ENCODE results near the genes MATN1 and SDC3.

GRCh38 chr1:30723393-30723741 is at the start of gene MATN1:
Gene MATN1 (minus strand): TSS chr1:30723585.
- PRO-cap: no peak

- PRO-cap: no peak
Observed at GRCh38 chr1:30730924-30731218, 7.5 kb upstream of the MATN1 start.

- PRO-cap: bidirectional peak, plus-strand start at chr1:30744345, minus-strand start at chr1:30744177
Observed at GRCh38 chr1:30744051-30744564, 13.5 kb downstream of the LAPTM5 start.

DNA sequence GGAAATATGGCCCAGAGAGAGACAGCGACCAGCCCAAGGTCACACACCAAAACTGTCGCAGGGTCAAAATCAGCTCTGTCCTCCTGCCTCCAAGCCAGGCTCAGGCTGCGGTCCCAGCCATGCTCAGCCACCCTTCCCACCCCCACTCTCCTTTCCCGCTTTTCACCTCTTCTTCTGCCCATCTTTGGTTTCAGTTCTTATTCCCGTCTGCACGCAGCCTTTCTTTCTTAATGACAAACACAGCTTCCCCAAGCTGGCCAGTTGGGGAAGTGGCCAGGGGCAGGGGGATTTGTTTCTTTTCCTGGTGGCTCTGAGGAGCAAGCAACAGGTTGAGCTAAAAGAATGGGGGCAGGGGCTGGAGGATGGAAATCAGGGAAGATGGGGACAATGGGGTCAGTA is 10.2 kb downstream of the LAPTM5 start:
- PRO-cap: no peak

GRCh38 chr1:30798299-30799174 is 41.0 kb upstream of the LAPTM5 start:
- PRO-cap: no peak

DNA sequence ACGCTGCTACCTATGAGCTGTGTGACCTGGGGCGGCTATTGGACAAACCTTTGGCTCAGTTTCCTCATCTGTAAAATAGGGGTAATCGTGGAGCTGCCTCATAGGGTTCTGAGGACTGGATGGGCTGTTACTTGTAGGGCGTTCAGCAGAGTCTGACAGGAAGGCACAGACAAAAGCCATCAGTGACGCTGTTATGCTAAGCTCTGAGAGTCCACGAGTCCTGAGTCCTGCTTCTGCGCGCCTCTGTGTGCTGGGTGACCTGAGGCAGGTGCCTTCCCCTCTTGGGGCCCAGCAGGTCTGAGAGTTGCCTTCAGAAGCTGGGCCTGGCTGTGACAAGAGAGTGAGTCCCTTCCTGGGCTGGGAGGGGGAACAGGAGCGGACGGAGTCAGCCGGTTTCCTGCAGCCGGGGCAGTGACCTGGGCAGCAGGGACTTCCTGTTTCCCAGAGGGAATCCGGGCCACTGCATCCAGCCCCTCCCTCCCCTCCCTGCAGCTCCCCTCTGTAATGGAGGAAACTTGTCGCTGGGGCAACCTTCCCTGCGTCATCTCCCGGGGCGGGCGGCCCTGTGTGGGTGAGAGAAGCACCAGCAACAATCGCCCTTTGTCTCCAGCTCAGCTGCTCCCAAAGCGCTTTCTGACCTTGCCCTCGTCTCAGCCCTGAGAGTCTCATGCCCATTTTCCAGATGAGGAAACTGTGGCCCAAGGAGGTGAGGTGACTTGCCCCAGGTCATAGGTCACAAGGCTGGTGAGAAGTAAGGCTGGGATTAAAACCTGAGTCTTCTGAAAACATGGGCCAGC is 61.2 kb downstream of the SDC3 start:
- PRO-cap: no peak

- PRO-cap: no peak
Observed at GRCh38 chr1:30887472-30888263, 20.9 kb downstream of the SDC3 start.

GRCh38 chr1:30908325-30909567 is at the start of gene SDC3:
Gene SDC3 (minus strand): TSS chr1:30908758.
- PRO-cap: no peak

DNA sequence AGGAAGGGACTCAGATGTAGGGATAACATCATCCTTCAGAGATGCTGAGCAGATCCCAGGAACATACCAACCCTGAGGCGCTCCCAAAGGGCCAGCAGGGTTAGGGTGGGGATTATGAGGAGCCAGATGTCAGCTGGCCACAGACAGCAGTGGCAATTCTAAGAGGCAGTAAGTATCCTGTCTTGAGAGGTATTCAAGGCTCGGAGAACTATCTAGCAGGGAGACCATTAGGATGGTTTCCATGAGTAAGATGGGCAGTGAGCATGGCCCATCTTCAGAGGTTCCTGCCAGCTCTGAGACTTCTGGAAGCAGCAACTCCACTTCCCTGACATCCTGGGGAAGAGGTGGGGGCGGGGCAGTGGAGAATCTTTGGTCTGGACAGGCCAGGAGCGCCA is 2.6 kb upstream of the SDC3 start:
- PRO-cap: no peak

DNA sequence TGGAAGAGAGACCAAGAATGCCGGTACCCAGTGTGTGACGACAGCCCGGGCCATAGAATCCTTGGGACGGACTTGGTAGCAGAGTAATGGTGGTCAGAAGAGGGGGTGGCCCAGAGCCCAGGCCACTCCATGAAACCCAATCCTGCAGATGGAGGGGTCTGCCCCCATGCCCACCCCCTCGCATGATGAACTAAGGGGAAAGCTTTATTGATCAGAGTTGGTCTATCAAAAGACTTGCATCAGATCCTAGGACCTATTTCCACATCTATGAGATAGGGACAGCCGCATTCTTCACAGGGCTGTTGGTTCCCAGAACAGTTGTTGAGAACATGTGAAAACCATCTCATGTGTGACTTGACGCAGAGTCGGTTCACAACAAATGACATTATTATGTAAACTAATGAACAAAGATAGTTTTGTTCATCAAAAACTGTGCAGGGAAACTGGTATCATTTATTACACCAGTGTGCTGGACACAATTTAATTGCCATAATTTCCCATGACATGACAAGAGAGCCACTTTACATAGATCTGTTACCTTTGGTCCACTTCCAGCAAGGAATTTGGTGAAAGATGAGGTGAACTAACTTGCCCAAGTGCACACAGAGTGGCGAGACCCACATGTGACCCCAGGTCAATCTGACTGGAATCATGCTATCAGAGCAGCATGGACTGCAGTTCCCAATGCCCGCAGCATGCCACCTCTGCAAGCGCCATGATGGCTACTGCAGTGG is 21.6 kb upstream of the SDC3 start:
- PRO-cap: no peak

- PRO-cap: no peak
Observed at GRCh38 chr1:30968067-30968326, 59.4 kb upstream of the SDC3 start.

DNA sequence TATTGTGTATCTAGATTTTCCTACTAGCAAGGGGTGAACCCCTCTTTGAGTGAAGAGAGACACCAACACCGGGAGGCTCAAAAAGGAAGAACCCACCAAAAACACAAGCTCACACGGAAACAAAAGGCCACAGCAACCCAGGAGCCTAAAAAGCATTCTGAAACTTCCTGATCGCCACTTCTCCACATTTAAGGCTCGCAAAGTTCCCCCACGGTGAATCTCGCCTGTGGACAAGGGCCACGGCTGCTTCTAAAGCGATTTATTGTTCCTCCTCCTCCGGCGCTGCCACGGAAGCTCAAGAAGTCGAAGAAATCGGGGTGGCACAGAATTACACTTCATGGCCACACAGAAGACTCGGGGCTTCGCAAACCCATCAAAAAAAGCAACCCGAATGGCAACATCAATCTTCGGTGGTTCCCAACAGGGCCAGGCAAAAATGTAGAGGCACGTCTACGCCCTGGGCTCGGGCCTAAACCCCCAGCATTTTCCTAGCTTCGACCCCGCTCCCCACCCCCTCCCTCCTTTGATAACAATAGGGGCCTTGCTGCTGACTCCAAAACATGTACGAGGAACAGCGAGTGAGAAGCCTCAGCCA is 526 bp downstream of the PUM1 start:
- PRO-cap: unidirectional peak, plus-strand start at position 114 of the sequence; bidirectional peak, plus-strand start at position 556 of the sequence, minus-strand start at position 525 of the sequence

- PRO-cap: unidirectional peak, minus-strand start at chr1:31394950
Observed at GRCh38 chr1:31394507-31395264, 18.3 kb upstream of the SERINC2 start.

- PRO-cap: no peak
Observed at GRCh38 chr1:31409930-31410534, 3.0 kb upstream of the SERINC2 start.

DNA sequence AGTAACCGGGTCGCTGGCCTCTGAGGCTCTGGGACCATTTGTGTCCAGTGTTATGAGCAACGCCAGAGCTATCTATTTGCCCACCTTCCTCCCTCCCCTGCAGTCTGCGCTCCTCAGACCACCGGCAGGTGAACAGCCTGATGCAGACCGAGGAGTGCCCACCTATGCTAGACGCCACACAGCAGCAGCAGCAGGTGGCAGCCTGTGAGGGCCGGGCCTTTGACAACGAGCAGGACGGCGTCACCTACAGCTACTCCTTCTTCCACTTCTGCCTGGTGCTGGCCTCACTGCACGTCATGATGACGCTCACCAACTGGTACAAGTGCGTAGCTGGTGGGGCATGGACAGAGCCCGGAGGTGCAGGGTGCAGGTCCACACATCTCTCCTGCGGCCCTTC is 19.8 kb downstream of the SERINC2 start:
- PRO-cap: no peak

DNA sequence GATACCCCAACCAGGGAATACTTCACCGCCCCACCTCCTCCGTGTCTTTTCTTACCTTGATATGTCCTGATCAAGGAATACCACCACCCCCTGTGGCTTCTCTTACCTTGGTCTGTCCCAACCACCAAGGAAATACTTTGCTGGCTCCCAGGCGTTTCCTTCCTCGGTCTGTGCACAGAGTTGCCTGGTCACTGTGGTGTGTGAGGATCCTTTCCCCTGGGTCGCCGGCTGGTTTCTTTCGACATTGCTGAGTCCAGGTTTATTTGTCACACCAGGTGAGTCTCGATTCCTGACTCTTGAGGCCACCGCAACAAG is 57.9 kb downstream of the SERINC2 start:
- PRO-cap: no peak

DNA sequence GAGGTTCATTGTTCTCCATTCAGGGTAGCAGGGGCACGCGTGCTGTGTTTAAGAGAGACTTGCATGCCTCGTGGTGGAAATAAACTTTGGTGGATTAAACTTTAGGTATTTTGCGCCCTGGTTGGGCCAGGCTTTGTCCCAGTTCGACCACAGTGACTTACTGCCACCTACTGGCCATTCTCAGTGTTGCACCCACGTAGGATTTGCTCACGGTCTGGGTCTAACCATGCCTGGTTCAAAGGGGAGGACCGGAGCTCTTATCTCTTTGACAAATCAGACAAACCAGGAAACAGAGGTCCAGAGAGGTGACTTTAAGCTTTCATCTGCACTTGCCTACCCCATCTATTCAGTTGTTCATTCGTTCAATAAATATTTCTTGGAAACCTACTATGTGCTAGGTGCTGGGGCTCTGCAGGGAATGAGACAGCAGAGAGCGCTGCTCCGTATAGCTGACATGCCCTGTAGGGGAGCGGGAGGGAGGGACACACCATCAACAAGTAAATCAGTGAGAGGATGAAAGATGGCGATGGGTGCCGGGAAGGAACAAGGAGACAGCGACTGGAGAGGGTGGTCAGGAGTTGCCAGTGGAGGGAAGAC is 27.3 kb upstream of the TINAGL1 start:
- PRO-cap: no peak

DNA sequence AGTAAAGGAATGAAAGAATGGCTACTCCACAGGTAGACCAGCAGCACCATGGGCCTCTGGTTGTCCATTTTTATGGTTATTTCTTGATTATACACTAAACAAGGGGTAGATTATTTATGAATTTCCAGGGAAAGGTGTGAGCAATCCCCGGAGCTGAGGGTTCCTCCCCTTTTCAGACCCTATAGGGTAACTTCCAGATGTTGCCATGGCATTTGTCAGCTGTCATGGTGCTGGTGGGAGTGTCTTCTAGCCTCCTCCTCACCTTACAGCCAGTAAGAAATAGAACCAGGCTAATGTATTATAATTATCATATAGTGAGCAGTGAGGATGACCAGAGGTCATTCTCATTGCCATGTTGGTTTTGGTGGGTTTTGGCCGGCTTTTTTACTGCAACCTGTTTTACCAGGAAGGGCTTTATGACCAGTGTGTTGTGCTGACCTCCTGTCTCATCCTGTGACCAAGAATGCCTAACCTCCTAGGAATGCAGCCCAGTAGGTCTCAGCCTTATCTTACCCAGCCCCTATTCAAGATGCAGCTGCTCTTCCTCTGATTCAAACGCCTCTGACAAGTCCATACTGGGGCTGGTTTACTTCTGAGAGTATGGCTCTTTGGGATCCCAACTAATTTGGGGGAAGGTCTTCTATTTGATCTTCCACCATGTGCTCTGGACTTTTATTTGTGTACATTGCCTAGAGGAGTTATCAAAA is 13.5 kb upstream of the TINAGL1 start:
- PRO-cap: no peak

GRCh38 chr1:31675085-31675657 is 28.6 kb downstream of the COL16A1 start:
- PRO-cap: no peak

DNA sequence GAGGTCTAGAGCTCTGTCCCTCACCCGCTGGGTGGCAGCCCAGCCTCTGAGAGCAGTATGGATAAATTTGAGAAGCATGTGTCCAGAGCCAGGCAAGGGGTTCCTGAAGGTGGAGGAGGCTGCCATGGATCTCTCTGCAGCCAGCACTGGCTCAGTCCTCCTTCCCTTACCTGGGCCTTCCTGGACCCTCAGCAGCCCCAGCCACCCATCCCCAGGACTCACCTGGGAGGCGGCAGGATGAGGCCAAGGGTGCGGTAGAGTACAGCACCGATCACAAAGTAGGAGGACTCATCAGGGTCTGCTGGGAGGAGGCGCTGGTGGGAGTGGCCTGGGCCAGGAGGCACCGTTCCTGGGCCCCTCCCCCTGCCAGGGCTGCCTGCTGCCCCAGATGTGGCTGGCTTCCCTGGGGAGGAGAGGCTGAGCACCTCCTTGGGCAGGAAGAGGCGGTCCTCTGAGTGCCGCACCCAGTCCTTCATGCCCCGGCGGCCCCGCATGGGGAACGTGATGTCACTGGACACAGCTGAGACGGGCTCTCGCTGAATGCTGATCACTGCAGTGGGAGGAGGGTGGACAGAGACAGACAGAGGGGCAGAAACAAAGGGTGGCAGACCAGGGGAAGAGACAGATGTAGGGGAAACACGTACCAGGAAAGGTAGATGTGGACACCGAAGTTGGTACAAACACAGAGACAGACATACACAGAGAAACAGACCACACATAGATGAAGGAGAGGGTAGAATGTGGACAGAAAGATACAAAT is 24.9 kb downstream of the ADGRB2 start:
- PRO-cap: no peak

All from natural killer cell (primary cell).